Measurements from ENCODE around the gene MPHOSPH9.

GRCh38 chr12:123075056-123075459 lies 75.8 kb downstream of the PITPNM2 start:
- RRBS, 2 experiments: no CpG with 5 or more reads among the region's 6 CpGs
CAGE:
- cytosol, long polyA minus RNA: no peak
- cytosol, long polyA plus RNA: no peak
- long polyA plus RNA: no peak
- nucleus, long polyA minus RNA: no peak
- nucleus, long polyA plus RNA: no peak

DNA sequence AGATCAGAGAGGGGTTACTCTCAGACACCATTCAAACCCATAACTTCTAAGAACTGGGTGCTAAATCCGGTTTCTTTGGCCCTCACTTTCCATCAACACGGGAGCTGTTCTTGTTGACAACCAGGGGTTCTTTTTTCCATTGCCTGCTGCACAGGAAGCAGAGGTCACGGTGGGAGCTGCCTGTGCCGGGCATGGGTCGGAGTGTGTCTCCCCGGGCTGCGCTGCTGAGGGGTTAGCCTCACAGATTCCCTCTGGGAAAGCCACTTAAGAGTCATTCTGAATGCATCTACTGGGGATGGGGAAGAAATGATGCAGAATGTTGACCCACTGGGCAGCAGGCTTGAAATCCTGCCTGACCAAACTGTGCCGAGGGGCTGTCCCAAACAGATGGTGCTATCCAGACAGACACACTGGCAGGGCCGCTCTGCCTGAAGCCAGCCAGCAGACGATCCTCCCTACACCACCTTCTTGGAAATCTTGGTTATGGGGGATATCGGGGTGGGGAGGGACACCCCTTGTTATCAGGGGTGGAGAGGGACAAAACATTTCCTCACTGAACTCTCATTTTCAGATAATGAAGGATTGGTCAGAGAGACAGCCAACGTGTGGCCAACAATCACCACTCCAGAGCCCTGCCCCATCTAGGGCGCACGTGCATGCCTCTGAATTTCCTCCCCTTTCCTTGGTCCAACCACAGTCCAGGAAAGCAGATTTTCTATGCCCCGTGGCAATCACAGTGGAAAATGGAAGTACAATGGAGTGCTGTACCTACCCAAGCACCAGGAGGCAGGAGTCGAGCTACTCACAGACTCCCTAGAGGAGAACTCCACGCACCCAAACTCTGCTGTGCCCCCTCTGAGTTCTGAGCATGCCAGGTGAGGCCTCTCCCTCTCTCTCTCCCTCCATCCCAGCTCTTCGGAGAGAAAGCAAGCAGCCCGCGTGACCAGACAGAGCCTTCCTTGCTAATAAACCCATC lies 73.8 kb downstream of the PITPNM2 start:
- RRBS, 2 experiments: 83% methylated on average over 2 of the region's 20 CpGs; no CpG with 5 or more reads in 1 of the 2 experiments
CAGE:
- cytosol, long polyA minus RNA: no peak
- cytosol, long polyA plus RNA: no peak
- long polyA plus RNA: no peak
- nucleus, long polyA minus RNA: no peak
- nucleus, long polyA plus RNA: no peak

- RRBS, 2 experiments: no CpG with 5 or more reads among the region's 14 CpGs
CAGE:
- cytosol, long polyA minus RNA: no peak
- cytosol, long polyA plus RNA: no peak
- long polyA plus RNA: no peak
- nucleus, long polyA minus RNA: no peak
- nucleus, long polyA plus RNA: no peak
These were observed 32.3 kb downstream of the PITPNM2 start for GRCh38 chr12:123118462-123119166.

DNA sequence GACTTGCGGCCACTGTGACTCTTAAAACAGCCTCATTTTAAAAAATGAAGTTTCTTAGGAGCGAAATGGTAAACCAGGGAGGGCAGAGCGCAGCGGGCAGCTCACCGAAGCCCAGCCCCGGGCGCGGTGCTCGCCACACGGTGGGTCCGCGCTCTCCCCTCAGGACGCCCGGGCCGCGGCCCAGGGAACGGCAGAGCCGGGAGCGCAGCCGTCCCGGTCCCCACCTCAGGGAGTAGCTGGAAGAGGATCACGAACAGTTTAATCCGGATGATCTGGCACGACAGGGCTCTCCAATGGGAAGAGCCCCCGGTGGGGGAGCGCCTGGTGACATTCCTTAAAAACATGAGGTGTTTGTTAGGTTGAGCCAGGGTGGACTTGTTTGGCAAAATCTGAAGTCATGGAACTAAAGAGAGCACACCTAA lies 535 bp upstream of the PITPNM2 start:
- RRBS, 2 experiments: 1 to 4% methylated on average over 11 of the region's 26 CpGs
CAGE:
- cytosol, long polyA minus RNA: no peak
- cytosol, long polyA plus RNA: no peak
- long polyA plus RNA: no peak
- nucleus, long polyA minus RNA: no peak
- nucleus, long polyA plus RNA: no peak

DNA sequence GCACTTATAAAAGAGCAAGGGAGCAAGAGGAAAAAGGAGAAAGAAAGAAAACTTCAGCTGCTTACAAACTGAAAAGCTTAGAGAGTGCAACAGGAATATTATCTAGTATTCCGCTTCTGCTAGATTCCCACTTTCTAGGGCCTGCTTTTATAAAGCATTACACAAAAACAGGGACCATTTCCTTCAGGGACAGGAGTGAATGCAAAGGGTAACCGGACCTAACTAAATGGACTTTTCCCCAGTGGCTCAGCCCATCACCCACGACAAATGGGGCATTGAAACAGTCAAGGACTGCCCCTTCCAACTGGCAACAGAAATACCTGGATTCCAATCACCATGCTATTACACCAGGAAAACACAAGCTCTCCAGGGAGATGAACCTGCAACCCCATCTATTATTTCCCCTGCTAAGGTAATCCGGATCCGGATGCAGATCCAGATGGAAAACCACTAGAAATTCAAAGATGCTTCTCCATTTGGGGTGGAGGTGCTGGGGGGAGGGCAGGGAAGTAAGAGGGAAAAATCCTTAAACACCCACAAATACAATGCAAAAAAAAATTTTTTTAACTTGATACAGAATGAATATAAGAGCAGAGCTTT lies 1.0 kb downstream of the MPHOSPH9 start:
- RRBS, 2 experiments: no CpG with 5 or more reads among the region's 5 CpGs
CAGE:
- cytosol, long polyA minus RNA: no peak
- cytosol, long polyA plus RNA: no peak
- long polyA plus RNA: no peak
- nucleus, long polyA minus RNA: no peak
- nucleus, long polyA plus RNA: no peak

DNA sequence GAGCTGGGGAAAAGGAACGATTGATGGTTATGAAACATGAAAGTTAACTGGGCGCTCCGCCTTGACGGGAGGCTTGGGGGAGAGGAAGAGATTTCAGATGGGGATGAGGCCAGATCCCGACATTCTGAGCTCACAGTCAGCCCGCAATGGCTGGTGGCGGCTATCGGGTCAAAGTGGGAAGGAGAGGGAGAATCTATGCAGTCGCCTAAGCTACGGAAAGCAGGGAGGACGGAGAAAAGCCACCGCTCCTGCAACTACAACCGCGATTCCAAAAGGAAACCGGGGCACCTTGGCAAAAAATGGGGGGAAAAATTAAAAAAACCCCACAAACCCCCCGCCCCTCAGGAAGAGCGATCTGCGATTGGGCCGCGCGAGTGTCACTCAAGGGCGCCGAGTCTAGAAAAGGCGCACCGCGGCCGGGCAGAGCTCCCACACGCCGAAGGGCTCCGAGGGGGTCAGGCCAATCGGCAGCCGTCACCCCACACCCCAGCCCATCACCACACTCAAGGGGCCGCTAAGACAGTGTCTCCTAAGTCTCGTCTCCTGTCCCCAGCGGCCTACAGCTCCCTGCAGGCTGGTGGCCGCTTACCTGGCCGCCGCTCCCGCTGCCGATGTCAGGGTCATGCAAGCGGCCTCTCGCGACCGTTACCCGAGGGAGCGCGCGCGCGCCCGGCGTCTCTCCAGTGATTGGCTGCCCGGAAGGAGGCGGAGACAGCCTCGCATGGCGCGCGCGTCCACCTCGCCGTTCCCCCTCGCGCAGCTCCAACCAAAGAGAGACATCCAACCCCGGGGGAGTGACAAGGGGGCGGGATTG lies at the start of gene MPHOSPH9:
Gene MPHOSPH9, minus strand, starts transcription at position 656 of the 814 bp plus-strand sequence.
- RRBS, 2 experiments: under 1 to 2% methylated on average over 9 of the region's 65 CpGs
CAGE:
- cytosol, long polyA minus RNA: no peak
- cytosol, long polyA plus RNA: start-site peak on the minus strand centred at position 654 of the sequence, 15 bp wide, 116 and 243 reads in 2 replicates
- long polyA plus RNA: no peak
- nucleus, long polyA minus RNA: no peak
- nucleus, long polyA plus RNA: start-site peak on the minus strand centred at position 633 of the sequence, 54 bp wide, 150 and 1,155 reads in 2 replicates

- RRBS, 2 experiments: 98% methylated on average over 2 of the region's 19 CpGs; no CpG with 5 or more reads in 1 of the 2 experiments
CAGE:
- cytosol, long polyA minus RNA: no peak
- cytosol, long polyA plus RNA: no peak
- long polyA plus RNA: no peak
- nucleus, long polyA minus RNA: no peak
- nucleus, long polyA plus RNA: no peak
These were observed 18.1 kb downstream of the CDK2AP1 start for GRCh38 chr12:123253417-123254153.

DNA sequence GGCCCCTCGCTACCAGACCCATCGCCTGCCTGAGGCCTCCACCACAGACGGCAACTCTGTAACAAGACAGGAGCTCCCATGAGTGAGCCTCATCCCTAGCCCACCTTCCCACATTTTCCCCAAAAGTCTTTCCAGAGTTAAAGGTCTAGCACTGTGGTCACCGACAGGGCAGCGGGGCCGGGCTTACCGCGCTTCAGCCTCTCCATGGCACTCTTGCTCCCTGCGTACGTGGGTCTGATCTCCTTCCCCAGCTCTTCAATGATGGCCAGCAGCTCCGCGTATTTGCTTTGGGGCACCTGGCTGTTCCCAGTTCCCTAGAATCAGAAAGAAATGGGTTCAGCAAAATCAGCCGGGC lies 6.7 kb downstream of the CDK2AP1 start:
- RRBS, 2 experiments: no CpG with 5 or more reads among the region's 13 CpGs
CAGE:
- cytosol, long polyA minus RNA: no peak
- cytosol, long polyA plus RNA: no peak
- long polyA plus RNA: no peak
- nucleus, long polyA minus RNA: no peak
- nucleus, long polyA plus RNA: no peak

GRCh38 chr12:123365533-123366077 lies 958 bp upstream of the SBNO1 start:
- RRBS, 2 experiments: 1 to 4% methylated on average over 9 of the region's 19 CpGs
CAGE:
- cytosol, long polyA minus RNA: no peak
- cytosol, long polyA plus RNA: no peak
- long polyA plus RNA: no peak
- nucleus, long polyA minus RNA: no peak
- nucleus, long polyA plus RNA: no peak

DNA sequence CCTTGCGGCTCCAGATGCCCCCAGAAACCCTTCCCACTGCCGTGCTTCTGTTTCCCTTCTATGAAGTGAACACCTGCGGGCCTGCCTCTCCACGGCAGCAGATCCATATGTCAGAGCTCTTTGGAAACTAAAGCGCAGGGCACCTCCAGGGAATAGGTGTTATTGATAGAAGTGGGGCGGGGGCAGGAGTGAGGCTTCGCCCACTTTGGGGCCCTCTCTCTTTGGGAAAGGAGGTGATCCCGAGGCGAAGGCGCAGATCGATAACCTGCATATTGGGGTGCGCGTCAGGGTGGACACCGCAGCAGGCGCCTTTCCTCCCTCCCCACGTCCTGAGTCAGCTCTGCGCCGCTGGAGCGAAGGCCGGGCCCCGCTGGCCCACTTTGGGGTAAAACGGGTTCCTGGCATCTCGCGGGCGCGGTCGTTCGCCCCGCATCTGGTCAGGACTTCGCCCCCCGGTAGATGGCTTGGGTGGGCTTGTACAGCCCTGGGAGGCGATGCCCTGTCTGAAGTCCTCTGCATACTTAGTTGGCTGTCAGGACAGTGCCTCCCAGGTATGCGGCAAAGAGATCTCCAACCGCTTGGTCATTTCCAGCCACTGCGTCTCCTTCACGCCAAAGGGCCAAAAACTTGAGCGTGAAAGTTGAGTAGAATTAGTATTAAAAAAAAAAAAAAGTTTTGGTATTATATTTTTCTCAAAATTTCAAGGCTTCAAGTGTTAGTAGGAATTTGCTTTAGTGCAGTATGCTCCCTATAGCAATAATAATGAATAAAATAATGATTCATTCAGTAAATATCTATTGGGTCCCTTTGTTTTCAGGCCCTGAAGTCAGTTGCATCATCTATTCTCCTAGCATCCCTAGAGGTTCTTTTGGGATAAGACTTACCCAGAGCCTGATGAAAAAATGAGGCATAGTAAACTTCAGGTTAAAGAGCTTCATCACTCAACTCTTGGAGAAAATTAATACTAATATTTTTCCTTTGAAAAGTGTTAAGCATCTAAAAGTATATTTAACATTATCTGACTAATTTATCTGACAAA lies 767 bp downstream of the KMT5A start:
- RRBS, 2 experiments: under 1 to 2% methylated on average over 8 of the region's 37 CpGs
CAGE:
- cytosol, long polyA minus RNA: no peak
- cytosol, long polyA plus RNA: no peak
- long polyA plus RNA: no peak
- nucleus, long polyA minus RNA: no peak
- nucleus, long polyA plus RNA: no peak

GRCh38 chr12:123409413-123410773 lies 26.0 kb downstream of the KMT5A start:
- RRBS, 2 experiments: no CpG with 5 or more reads among the region's 18 CpGs
CAGE:
- cytosol, long polyA minus RNA: no peak
- cytosol, long polyA plus RNA: no peak
- long polyA plus RNA: no peak
- nucleus, long polyA minus RNA: no peak
- nucleus, long polyA plus RNA: no peak

DNA sequence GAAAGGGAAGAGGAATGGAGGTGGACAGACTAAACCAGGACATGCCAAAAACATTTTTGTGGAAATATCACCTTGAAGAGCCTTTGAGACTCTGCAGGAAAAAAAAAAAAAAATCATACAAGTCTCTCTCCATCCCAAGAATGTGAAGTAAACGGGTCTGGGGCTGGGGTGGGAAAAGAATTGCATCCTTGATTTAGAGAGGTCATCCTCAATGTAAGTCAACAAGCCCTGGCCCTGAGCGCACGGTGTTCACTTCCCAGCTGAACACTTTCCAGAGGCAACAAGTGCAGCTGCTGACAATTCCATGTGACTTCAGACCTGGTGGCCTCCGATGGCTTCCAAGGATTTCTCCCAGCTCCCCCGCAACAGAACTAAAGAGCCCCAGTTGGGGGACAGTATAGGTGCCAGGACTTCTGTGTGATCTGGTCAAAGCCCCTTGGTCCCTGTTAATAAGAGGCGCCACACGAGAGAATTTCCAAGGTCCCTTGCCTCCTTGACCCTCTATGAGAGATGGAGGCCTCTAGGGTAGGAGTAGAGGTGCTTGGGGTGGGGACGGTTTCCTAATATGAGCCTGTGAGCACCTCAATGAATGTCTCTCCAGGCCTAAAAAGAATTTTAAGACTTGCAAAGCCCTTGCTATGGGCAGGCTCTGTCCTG lies 2.4 kb downstream of the RILPL1 start:
- RRBS, 2 experiments: no CpG with 5 or more reads among the region's 8 CpGs
CAGE:
- cytosol, long polyA minus RNA: no peak
- cytosol, long polyA plus RNA: no peak
- long polyA plus RNA: no peak
- nucleus, long polyA minus RNA: no peak
- nucleus, long polyA plus RNA: no peak

GRCh38 chr12:123531823-123532742 lies 1.4 kb downstream of the RILPL1 start:
- RRBS, 2 experiments: no CpG with 5 or more reads among the region's 9 CpGs
CAGE:
- cytosol, long polyA minus RNA: no peak
- cytosol, long polyA plus RNA: no peak
- long polyA plus RNA: no peak
- nucleus, long polyA minus RNA: no peak
- nucleus, long polyA plus RNA: no peak

- RRBS, 2 experiments: no CpG with 5 or more reads among the region's 5 CpGs
CAGE:
- cytosol, long polyA minus RNA: no peak
- cytosol, long polyA plus RNA: no peak
- long polyA plus RNA: no peak
- nucleus, long polyA minus RNA: no peak
- nucleus, long polyA plus RNA: no peak
These were observed 15.6 kb downstream of the ATP6V0A2 start for GRCh38 chr12:123727624-123728347.

DNA sequence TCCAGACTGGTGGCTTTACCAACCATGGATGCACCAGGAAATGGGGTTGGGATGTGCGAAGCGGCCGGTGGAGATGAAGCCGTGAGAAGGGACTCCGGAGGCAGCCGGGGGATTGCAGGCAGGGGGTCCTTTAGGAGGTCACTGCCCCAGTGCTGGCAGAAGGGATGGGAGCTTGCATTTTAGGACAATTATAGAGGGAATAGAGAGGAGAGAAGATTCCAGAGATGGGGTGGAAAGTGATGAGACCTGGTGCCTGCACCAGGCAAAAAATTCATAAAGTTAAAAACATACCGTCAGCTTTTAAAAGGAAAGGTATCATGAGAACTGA lies 61.1 kb downstream of the DNAH10 start:
- RRBS, 2 experiments: no CpG with 5 or more reads among the region's 7 CpGs
CAGE:
- cytosol, long polyA minus RNA: no peak
- cytosol, long polyA plus RNA: no peak
- long polyA plus RNA: no peak
- nucleus, long polyA minus RNA: no peak
- nucleus, long polyA plus RNA: no peak

DNA sequence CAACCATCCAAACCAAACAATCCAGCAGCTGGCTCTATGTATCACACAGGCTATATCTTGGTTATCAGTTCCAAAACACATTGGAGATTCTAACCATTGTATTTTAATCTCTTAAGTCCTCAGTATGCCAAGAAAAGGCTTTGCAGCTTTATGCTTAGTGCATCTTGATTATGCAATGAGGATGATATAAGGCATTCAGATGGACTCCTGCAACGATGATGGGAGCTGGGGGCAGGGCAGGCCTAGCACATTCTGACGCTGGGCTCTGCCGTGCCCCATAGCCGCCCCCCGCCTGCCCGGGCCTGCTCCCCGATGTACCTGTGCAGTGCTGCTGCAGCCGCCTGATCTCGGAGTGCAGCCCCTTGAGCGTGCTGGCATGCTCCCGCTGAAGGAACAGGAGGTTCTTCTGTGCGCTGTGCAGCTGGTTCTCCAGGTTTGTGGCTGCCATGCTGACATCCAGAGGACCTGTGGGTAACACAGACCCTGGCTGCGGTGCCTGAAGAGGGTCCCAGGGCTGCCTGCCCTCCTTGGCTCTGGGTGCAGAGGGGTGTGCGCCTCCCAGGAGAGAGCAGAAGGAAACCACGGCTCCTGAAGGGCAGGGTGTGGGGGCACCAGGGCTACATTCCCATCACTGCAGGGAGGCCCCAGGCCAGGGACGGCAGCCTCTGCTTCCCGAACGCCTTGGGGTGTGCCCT lies 29.5 kb downstream of the CCDC92 start:
- RRBS, 2 experiments: no CpG with 5 or more reads among the region's 18 CpGs
CAGE:
- cytosol, long polyA minus RNA: no peak
- cytosol, long polyA plus RNA: no peak
- long polyA plus RNA: no peak
- nucleus, long polyA minus RNA: no peak
- nucleus, long polyA plus RNA: no peak

DNA sequence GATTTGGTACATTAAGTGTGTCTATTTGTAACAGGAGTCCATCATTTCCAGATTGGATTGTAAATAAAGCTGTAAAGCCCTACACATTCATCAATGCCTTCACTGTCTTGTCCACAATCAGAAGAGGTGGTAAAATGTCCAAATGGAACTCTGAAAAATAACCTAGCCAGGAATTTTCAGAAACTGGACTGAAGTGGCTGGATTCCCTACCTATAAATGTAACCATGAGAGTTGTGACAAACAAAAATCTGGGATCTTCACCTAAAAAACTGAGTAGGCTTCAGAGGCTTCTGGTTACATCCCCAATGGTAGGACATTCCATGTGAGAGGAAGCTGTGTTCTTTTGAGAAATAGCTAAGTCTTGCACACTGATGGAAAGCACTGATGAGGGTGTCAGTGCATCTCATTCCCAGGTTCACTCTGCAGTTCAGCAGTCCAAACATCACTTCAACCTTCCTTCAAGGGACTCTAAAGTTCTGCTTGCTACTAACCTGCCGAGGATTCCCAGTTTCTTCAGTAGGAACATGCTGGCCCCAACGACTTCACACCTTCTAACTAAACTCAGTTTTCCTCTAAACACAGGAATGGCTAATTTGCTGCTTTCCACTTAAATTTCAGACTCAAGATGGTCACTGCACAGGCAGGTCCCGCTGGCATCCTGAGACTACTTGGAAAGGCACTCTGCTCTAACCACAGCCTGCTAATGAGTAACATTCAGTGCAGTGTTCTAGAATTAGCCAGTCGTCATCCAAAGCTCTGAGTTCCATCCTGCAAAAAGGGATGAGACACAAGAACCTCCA lies 6.3 kb downstream of the CCDC92 start:
- RRBS, 2 experiments: no CpG with 5 or more reads among the region's 4 CpGs
CAGE:
- cytosol, long polyA minus RNA: no peak
- cytosol, long polyA plus RNA: no peak
- long polyA plus RNA: no peak
- nucleus, long polyA minus RNA: no peak
- nucleus, long polyA plus RNA: no peak

- RRBS, 2 experiments: 7% methylated on average over 9 of the region's 20 CpGs
CAGE:
- cytosol, long polyA minus RNA: no peak
- cytosol, long polyA plus RNA: no peak
- long polyA plus RNA: no peak
- nucleus, long polyA minus RNA: no peak
- nucleus, long polyA plus RNA: no peak
These were observed 1.4 kb downstream of the RFLNA start for GRCh38 chr12:124296248-124296727.

DNA sequence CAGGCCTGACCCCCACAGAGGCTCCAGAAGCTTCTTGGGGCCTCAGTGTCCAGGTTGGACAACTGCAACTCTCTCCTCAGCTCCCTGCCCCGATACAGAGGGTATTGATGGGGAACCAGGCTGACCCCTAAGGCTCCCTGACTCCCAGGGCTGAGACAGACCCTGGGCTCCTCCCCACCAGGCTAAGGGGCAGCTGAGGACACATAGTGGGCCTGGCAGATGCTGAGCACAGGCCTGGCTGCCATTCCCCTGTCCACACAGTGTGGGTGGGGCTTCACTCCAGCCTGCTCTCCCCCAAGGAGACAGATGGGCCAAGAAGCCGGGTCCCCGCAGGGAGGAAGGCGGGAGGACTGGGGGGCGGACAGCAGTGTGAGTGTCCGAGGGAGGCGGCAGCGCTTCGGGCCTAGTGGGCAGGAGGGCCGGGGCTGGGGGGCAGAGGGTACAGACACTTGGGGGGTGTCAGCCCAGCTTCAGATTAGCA lies 31.9 kb downstream of the RFLNA start:
- RRBS, 2 experiments: 97 to 100% methylated on average over 3 of the region's 10 CpGs
CAGE:
- cytosol, long polyA minus RNA: no peak
- cytosol, long polyA plus RNA: no peak
- long polyA plus RNA: no peak
- nucleus, long polyA minus RNA: no peak
- nucleus, long polyA plus RNA: no peak

- RRBS, 2 experiments: no CpG with 5 or more reads among the region's 9 CpGs
CAGE:
- cytosol, long polyA minus RNA: no peak
- cytosol, long polyA plus RNA: no peak
- long polyA plus RNA: no peak
- nucleus, long polyA minus RNA: no peak
- nucleus, long polyA plus RNA: no peak
These were observed 64.6 kb downstream of the RFLNA start for GRCh38 chr12:124359459-124359895.

Measured in HepG2 (cell line).